Mesenchymal stem cell of adipose (primary cell): ENCODE measurements around a stretch of chr16.

GRCh38 chr16:16086670-16087391, 136.5 kb downstream of the ABCC6 start:
- CAGE, long polyA plus RNA: no peak

GRCh38 chr16:16111178-16111801, 112.0 kb downstream of the ABCC6 start:
- CAGE, long polyA plus RNA: no peak

- CAGE, long polyA plus RNA: no peak
Observed at GRCh38 chr16:17187845-17188699, 282.7 kb downstream of the XYLT1 start.

DNA sequence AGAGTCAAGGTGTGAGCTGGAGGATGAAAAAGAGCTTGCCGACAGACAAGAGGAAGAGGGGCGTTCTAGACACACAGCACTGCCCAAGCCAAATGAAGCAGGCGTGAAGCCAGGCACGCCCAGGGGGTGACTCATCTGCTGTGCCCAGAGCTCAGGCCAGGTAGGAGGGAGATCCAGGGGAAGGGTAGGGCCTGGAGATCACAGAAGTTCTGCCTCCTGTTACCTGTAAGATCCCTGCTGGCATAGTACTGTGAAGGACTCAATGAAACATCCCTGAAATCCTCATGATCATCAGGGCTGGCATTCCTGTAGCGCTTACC, 158.7 kb downstream of the XYLT1 start:
- CAGE, long polyA plus RNA: no peak

GRCh38 chr16:17343026-17343513, 127.7 kb downstream of the XYLT1 start:
- CAGE, long polyA plus RNA: no peak

- CAGE, long polyA plus RNA: no peak
Observed at GRCh38 chr16:17364152-17364847, 106.5 kb downstream of the XYLT1 start.

GRCh38 chr16:17368762-17369359, 101.9 kb downstream of the XYLT1 start:
- CAGE, long polyA plus RNA: no peak

DNA sequence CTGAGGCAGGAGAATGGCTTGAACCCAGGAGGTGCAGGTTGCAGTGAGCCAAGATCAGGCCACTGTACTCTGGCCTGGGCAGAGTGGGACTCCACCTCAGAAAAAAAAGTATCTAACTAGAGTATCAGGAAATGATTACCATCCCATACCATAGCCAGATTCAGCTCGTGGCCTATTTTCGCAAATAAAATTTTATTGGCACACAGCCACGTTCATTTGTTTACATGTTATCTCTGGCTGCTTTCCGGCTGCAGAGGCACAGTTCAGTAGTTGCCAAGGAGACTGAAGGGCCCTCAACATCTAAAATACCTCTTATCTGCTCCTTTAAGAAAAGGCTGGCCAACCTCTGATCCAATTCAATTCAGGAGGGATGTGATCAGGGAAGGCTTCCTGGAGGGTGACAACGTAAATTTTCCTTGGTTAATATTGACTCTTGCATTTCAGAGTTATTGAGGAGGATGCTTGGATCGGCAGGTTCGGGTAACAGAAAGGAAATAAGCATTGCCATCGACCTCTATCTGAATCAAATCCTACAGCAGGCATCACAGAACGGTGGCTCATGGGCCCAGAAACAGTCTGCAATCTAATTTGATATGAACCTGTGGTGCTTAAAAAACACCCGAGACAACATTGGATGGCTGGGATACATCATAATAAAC, 73.9 kb downstream of the XYLT1 start:
- CAGE, long polyA plus RNA: no peak

DNA sequence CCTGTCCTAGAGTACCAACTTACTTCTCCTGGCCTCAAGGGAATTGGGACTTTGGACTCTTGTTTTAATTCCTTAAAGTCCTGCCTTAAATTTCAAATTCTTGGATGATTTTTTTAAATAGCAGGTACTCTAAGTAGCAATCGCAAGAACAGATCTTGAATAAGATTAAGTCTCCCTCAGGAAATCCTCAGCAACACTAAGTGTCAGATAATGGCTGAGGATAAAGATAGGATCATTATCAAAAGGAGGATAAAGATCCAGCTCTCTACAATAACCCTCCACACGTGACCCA, 29.3 kb downstream of the XYLT1 start:
- CAGE, long polyA plus RNA: no peak

GRCh38 chr16:17458113-17458860, 12.5 kb downstream of the XYLT1 start:
- CAGE, long polyA plus RNA: no peak

- CAGE, long polyA plus RNA: no peak
Observed at GRCh38 chr16:17471138-17472082, 650 bp upstream of the XYLT1 start.

DNA sequence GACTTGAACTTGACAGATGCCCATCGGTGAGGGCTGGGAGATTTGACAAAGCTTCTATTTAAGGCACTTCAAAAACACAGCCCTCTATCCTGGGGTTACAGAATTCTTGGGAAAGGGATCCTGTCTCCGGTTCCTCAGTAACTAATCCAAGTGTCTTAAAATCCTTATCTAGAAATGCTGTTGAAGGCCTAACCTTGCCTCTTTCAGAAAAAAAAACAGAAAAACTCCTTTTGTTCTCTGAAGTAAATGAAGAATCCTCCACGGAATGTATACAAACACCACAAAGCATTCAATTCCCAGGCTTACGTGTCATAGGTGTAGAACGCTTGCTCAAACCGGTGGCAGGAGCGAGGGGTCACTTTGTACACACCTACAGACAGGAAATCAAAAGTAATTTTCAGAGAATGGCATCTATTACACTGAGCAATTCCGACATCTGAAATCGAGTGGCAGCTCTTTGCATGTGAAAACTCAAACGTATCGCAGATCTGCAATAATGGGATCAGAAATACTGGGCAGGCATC, 37.7 kb downstream of the NOMO2 start:
- CAGE, long polyA plus RNA: no peak

- CAGE, long polyA plus RNA: no peak
Observed at GRCh38 chr16:18809280-18809930, 8.1 kb upstream of the ARL6IP1 start.

- CAGE, long polyA plus RNA: no peak
Observed at GRCh38 chr16:18829315-18829834, 28.0 kb upstream of the ARL6IP1 start.

- CAGE, long polyA plus RNA: no peak
Observed at GRCh38 chr16:18989175-18989779, 5.5 kb downstream of the TMC7 start.

GRCh38 chr16:19062748-19063172, 4.7 kb upstream of the COQ7 start:
- CAGE, long polyA plus RNA: no peak

DNA sequence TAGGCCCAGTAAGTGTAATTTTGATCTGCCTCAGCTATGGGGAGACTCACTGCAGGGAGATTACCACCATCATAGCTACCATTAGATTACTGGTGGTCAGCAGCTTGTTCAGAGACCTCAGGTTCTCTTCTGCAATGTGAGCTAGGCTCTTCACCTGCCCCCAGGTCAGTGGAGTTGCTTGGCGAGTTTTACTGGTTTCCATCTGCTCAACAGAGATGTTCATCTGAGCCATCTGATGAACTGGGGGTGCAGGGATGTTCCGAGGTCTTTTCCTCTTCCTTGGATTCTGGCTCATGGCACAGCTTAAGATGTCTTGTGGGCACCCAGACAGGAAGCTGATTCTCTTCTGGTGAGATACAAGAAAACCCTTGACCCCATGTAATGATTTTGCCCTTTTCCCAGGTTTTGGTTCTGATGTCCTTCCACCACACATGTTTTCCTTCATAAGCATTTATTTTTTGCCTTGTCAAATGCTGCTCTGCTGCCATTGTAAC, 21.7 kb upstream of the TMC5 start:
- CAGE, long polyA plus RNA: no peak

DNA sequence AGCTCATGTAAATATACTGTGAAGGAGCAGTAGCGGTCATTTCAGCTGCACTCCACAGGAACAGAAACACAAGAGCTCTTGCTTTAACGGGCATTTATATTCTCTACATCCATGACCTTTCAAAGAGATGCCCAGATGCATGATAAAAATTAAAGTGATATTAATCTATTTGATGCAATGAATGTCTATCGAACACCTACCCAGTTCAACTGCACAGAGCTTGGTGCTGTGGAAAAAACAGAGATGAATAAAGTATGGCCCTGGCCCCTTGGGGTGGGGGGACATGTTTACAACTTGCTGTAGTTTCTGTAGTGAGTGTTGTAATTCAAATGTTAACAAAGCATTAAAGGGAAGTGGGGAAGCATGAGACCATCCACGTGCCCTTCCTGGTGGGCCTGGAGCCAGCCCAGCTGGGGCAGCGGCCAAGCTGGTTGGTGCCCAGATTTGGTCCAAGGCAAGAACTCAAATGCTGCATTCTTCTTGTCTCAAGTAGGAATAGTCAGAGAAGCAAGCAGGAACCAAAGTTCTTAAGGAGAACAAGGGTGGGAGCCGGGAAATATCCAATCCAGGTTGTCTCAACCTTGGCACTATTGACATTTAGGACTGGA, 48.0 kb downstream of the IQCK start:
- CAGE, long polyA plus RNA: no peak

GRCh38 chr16:19840543-19841148, 44.0 kb downstream of the GPRC5B start:
- CAGE, long polyA plus RNA: no peak

DNA sequence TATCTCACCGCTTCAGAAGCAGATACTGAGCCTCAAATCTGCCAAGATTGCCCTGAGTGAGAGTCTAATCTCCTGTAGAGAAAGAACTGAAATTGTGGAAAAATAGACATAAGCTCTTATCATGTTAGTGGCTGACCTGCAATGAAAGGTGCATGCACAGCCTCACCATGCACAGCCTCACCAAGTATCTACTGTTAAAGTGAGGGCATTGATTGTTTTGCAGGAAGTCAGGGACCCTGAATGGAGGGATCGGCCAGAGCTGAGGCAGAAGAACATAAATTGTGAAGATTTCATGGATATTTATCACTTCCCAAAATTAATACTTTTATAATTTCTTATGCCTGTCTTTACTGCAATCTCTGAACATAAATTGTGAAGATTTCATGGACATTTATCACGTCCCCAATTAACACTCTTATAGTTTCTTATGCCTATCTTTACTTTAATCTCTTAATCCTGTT, 1.7 kb downstream of the ACSM2A start:
- CAGE, long polyA plus RNA: no peak